ENCODE data around the genes RPGRIP1L, CAPNS2, SLC6A2, CES1 and GNAO1.

DNA sequence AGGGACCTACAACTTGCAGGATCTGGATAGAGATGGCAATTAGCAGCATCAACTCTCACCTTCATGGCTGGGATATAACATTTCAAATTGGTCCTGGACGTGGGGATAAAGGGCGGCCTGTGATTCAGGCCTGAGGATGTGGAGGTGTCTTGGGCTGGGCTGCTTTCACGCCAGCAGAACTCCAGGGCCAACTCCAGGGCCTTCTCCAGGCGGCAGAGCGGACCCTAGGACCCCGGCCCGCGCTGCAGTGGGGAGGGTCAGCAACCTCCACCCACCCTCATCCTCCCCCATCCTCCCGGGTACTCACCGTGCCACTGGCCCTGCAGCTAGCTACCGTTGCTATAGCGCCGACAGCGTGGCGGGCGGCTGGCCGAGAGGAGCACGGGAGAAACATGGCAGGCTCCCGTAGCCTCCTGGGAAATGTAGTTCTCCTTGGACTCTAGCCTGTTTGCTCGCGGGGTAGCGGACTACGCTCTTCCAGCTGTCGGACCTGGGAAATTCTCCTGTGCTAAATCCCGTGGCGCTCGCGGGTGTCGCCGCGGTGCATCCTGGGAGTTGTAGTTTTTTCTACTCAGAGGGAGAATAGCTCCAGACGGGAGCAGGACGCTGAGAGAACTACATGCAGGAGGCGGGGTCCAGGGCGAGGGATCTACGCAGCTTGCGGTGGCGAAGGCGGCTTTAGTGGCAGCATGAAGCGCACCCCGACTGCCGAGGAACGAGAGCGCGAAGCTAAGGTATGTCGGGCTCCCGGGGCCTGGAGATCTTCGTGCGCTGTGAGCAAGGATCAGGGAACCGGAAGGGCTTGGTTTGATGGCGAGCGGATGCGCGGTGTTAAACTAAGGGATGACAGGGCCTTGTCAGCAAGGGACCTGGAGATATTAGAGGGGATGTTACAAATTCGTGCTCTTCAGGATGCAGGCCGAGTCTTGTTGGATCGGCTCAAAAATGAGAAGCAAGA lies at the start of gene RPGRIP1L:
TSS of gene RPGRIP1L (minus strand) at position 364 of the 958 bp plus-strand sequence.
- RAMPAGE, long total RNA = start-site peak on the minus strand centred at position 346 of the sequence, 45 bp wide, 224 and 480 reads in 2 replicates
- RRBS = 1% methylated on average over 7 of the region's 57 CpGs

DNA sequence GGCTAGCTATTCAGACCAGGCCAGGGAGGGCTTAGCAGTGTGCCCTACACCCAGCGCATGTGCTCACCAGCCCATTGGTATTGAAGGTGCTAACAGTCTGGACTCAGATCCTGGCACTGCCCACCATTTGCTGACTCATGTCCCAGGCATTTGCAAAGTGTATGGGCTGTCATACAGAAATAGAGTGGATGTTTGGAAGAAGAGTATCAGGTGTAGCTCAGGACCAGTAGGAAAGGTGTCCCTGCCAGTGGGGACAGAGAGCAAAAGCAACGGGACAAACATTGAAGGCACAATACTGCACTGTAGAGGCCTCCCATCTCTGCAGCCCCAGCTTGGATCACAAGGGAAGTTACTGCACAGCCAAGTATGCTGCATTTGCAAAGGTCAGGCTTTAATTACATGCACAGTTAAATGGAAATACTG lies 220.0 kb downstream of the IRX3 start:
- RAMPAGE, long total RNA = no peak
- RRBS = no CpG with 5 or more reads among the region's 2 CpGs

DNA sequence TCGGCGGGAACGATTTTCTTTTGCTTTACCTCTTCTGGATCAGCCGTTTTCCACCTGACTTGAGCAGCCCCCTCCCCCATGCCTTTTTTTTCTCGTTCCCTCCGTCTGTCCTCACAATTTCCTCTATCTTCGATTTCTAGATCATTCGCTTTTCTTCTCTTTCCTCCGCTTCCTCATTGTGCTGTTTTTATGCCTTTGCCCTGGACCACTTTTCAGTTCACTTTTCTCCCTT lies 4.0 kb upstream of the IRX3 start:
- RAMPAGE, long total RNA = no peak
- RRBS = no CpG with 5 or more reads among the region's 9 CpGs

- RAMPAGE, long total RNA = no peak
- RRBS = no CpG with 5 or more reads among the region's 3 CpGs
Observed at GRCh38 chr16:54360910-54361168, 74.3 kb upstream of the IRX3 start.

GRCh38 chr16:54928380-54929243 lies 2.1 kb upstream of the IRX5 start:
- RAMPAGE, long total RNA = no peak
- RRBS = under 1% methylated on average over 63 of the region's 123 CpGs

DNA sequence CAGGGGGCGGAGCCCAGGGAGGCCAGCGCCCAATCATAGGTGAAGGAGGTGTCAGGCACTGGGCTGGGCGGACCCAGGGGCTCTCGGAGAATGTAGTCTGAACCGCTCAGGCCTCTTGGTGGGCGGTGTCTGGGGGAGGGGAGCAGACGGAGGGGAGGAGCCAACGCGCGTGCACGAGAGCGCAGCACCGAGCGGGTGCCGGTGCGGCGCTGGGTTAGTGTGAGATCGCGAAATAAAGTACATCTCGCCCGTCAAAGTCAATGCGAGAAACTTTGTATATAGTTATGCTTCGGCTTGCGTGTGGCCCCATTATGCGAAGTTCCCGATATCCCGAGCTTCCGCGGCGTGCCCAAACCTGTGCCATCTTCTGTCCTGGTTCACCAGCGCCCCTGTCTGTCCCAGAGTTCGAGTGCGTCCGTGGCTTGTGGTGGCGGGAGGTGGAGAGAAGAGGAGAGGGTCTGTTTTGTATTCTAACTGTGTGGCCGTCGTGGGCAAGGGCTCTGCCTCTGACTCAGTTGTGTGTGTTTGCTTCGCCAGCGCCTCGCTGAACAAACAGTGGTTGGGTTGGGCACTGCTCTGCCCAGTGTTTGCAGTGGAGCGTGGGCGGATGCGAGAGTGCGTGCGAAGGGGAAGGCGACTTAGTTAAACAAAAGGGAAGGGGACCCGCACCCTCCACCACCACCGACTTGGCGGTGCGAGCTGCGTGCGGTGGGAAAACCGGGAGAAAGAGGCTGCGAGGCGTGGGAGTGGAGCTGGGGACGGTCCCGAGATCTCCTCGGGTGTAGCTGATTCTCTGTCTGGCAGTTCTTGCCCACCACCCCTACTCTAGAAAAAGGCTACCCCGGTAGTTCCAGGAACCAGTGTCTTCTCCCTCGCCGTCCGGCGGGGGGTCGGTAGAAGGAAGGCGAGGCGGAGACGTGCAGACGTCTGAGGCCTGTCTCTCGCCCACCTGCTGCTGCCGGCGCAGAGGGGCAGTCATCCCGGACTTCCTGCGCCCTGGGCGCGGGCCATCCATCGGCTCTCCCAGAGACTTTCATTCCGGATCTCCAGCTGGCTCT lies 1.1 kb upstream of the IRX5 start:
- RAMPAGE, long total RNA = no peak
- RRBS = 1% methylated on average over 13 of the region's 77 CpGs

DNA sequence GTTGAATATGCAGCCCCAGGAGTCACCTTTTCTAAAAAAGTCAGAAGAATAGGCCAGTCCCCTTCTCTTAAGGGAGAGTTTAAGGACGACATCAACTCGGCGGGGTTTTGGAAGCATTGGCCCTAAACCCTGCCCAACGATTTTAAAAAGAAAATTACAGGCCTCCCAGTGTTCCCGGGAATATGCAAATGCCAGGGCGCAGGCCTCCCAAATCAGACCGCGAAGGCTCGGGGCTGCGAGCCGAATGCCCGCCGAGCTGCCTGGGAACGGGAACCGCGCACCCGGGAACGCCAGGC lies 5.5 kb downstream of the IRX5 start:
- RAMPAGE, long total RNA = no peak
- RRBS = 3% methylated on average over 2 of the region's 18 CpGs

GRCh38 chr16:55330423-55331046 lies 6.5 kb downstream of the IRX6 start:
- RAMPAGE, long total RNA = no peak
- RRBS = no CpG with 5 or more reads among the region's 23 CpGs

DNA sequence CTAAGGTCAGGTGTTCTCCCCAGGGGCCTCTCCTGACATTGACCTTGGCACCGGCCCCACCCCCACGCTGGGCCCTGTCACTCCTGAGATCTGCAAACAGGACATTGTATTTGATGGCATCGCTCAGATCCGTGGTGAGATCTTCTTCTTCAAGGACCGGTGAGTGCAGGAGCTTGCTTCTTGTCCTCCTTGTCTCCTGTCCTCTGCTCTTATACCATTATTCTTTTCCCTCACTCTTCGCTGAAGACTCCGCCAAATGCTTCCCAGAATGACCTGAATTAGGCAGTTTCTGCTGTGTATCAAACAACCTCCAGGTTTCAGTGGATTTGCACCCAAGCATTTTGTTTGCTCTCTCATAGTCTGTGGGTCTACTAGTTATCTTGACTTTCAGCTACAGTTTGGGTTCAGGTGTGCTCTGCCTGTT lies 14.1 kb downstream of the MMP2 start:
- RAMPAGE, long total RNA = no peak
- RRBS = no CpG with 5 or more reads among the region's 7 CpGs

DNA sequence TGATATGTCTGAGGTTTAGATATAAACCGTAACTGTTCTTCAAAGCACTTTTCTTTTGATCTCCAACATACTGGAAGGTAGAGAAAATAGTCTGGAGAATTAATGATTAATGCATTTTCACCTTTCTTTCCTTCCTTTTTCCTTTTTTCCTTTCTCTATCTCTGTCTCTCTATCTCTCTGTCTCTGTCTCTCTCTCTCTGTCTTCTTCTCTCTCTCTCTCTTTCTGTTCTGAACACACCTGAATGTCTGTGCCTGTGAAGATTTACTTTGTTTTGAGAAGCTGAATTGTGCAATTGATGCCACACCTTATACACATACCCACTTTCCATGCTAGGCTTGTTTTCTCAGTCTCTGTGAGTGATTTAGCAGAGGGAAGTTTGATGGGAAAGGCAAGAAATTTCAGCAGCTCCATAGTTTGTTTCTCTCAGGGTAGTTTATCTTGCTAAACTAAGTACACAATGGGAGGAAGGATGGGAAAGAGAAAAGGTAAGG lies 9.4 kb upstream of the CAPNS2 start:
- RAMPAGE, long total RNA = no peak
- RRBS = no CpG with 5 or more reads among the region's 1 CpG

- RAMPAGE, long total RNA = no peak
- RRBS = no CpG with 5 or more reads among the region's 16 CpGs
Observed at GRCh38 chr16:55566542-55567821, at the start of gene CAPNS2. Gene CAPNS2, plus strand, starts transcription at chr16:55566684.

DNA sequence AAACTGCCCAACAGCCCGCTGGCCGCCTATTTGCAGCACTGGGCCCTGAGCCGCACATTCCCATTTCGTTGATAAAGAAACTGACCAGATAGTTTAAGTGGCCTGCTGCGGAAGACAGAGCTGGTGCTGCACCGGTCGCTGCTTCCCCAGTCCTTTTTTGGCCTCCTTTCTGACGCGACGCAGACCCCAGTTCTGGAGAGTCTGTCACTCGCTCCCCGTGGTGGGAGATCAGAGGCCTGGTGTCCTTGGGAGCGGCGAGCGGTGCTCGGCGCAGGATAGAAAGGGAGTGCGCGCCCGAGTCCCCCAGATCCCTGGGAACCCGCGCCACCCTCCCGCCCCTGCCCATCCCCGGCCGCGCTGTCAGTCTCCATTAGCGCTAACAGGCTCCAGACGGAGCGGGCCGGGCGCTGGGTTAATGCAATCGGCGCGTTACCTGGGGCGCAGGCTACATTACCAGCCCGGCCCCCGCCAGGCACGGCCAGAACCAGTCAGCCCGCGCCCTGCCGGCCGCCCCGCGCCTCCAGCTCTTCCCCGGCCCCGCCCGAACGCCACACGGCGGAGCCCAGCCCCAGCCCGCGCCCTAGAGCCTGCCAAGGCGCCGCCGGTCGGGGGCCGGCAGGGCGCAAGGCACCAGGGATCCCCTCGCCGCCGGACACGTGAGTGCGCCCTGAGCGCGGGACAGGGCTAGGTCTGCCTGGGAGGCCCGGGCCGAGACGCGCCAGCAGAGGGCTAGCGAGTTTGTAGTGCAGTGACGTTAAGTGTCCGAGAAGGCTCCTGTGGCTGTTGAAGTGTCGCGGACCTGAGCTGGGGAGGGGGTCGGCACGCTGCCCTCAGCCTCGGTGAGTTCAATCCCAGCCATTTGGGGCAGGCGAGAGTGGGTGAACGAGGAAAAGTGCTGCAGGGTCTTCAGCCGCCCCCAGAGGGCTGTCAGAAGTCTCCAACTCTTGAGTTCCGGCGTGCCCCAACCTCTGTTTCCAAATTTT lies at the start of gene SLC6A2:
TSS of gene SLC6A2 (plus strand) at position 475 of the 983 bp plus-strand sequence.
- RAMPAGE, long total RNA = no peak
- RRBS = 1% methylated on average over 35 of the region's 82 CpGs

- RAMPAGE, long total RNA = no peak
- RRBS = 51% methylated on average over 12 of the region's 46 CpGs
Observed at GRCh38 chr16:55832285-55833436, at the start of gene CES1. Gene CES1, minus strand, starts transcription at chr16:55833096.

GRCh38 chr16:55915943-55916435 lies 40.8 kb upstream of the CES5A start:
- RAMPAGE, long total RNA = no peak
- RRBS = no CpG with 5 or more reads among the region's 2 CpGs

DNA sequence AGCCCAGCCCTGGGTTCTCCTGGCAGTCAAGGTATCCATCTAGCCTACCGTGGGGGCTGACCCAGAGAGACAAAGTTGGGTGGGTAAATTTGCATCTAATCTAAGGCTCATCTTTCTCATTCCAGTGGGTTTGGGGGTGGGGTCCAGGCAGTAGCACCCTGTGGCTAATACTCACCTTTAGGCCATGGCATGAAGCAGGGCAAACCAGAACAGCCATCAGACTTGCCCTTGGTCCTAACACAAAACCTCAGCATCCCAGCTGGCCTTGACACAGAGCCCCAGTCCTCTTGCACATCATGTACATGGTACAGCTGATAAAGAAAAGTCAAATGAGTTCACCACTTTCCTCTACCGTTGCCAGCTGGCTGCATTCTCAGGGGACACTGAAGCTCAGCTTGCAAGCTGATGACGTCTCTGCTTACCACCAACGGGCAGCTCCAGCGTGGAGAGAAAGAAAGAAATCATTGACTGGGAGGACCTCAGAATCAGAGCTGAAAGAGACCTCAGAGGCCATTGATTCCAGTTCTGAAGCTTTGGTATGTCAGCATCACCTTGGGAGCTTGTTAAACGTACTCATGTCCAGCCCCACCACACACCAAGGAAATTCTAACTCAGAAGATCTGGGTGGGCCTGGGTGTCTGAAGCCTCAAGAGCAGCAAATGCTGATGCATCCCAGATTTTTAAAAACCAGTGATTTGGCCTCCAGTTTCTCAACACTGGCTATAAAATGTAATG lies 80.7 kb upstream of the CES5A start:
- RAMPAGE, long total RNA = no peak
- RRBS = no CpG with 5 or more reads among the region's 6 CpGs

- RAMPAGE, long total RNA = no peak
- RRBS = 1% methylated on average over 65 of the region's 105 CpGs
Observed at GRCh38 chr16:56191154-56191986, at the start of gene GNAO1. Gene GNAO1, plus strand, starts transcription at chr16:56191489.

- RAMPAGE, long total RNA = no peak
- RRBS = 3% methylated on average over 5 of the region's 34 CpGs
Observed at GRCh38 chr16:56191987-56192565, 787 bp downstream of the GNAO1 start.

- RAMPAGE, long total RNA = no peak
- RRBS = no CpG with 5 or more reads among the region's 12 CpGs
Observed at GRCh38 chr16:56357858-56358709, 67.3 kb downstream of the AMFR start.

GRCh38 chr16:56404676-56405213 lies 20.6 kb downstream of the AMFR start:
- RAMPAGE, long total RNA = no peak
- RRBS = no CpG with 5 or more reads among the region's 6 CpGs

GRCh38 chr16:56546813-56547969 lies 17.7 kb upstream of the MT4 start:
- RAMPAGE, long total RNA = no peak
- RRBS = no CpG with 5 or more reads among the region's 18 CpGs

Measured in kidney epithelial cell (primary cell).